Endothelial cell (in vitro differentiated cells): ENCODE data around the genes NTNG2 and AK8.

- PRO-cap = no peak
Observed at GRCh38 chr9:131997813-131998012, 82.0 kb downstream of the MED27 start.

GRCh38 chr9:132161862-132162223 is at the start of gene NTNG2:
Gene NTNG2 (plus strand): TSS chr9:132162058.
- PRO-cap = no peak

DNA sequence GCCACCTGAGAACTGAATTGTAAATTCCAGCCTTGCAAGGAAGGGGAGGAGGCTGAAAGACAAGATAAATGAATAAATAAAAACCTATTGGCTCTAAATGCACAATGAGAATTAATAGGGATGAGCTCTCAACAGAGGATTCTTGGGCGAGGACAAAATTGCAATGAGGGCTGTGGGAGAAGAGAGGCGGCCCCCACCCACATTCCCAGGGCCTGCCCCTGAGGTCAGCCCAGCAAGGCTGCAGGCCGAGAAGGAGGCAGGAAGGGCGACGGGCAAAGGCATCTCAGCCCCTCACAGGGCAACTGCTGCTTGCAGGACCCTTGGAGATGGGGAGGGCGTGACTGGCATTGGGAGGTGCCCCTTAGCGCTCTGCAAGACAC is 8.4 kb downstream of the NTNG2 start:
- PRO-cap = no peak

DNA sequence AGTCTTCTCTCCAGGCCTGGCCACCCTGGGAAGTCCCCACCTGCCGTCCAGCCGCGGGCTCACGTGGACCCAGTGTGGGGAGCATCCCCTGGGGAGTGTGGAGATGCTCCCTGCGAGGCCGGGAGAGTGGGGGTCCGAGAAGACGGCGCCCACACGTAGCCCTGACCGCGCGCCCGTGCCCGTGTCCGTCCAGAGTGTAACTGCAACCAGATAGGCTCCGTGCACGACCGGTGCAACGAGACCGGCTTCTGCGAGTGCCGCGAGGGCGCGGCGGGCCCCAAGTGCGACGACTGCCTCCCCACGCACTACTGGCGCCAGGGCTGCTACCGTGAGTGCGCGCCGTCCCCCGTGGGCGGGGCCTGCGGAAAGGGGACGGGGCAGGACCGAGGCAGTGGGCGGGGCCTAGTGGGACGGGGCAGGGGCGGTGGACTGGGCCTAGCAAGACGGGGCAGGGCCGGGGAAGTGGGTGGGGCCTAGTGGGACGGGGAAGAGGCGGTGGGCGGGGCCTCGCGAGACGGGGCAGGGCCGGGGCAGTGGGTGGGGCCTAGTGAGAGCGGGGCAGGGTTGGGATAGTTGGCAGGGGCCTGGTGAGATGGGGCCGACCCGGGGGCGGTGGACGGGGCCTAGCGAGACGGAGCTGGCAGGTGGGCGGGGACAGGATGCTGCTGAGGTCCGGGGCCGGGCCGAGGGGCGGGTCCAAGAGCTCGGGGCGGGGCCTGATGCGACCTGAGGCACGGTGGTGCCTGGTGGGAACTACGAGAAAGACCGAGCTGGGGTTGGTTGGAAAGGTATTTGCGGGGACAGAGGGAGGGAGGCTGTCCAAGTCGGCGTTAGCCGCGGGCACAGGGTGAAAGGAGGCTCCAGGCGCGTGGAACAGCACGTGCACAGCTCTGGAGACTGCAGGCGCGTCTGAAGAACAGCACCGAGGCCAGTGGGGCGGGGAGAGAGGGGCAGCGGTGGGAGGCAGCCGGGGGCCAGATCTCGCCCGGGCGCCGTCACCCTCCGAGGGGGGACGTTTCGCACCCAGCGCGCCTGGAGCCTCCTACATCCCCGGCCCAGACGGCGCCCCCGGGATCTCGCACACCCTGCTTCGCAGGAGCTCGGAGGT is 79.2 kb downstream of the NTNG2 start:
- PRO-cap = no peak

DNA sequence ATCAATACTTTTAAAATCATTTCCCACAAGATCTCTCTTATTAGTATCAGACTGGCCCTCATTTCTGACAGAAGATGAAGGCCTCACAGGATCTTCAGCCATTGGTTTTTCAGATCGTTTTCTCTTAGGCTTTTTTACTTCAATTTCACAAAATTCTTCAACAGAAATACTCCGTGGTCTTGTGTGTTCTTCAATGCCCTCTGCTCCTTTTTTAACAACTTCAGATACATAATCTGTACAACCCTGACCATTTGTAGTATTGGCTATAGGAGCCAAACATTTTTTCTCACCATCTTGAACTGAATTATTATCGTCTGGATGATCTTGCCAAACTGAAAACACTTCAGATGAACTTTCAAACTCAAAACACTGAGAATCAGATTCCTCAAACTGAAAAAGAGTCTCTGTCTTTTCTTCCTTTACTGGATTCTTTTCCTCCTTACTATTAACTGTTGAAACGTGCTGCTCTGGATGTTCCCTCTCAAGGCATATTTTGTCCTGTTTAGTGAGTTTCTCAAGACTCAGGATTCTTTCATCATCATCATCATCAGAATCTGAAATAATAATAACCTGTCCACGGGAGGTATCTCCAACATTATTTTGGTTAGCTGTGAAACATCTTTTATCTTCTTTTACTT is 26.7 kb downstream of the SETX start:
- PRO-cap = no peak

DNA sequence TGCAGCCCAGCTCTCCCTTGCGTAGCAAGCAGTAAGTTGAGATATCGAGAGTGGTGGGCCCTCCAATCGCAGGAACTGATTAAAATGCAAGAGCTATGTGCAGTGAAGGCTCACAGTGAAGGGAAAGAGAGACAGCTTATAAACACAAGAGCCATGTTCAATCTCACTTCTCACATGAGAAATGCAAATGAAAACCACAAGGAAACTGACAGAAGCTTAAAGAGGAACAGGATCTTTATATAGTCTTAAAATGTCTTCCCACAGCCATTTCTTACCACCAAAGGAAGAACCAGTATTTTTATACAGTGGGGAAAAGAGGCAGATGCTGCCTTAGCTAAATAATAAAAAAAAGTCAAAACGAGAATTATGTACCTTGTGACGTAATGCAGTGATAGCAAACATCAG is 24.6 kb downstream of the TTF1 start:
- PRO-cap = no peak

DNA sequence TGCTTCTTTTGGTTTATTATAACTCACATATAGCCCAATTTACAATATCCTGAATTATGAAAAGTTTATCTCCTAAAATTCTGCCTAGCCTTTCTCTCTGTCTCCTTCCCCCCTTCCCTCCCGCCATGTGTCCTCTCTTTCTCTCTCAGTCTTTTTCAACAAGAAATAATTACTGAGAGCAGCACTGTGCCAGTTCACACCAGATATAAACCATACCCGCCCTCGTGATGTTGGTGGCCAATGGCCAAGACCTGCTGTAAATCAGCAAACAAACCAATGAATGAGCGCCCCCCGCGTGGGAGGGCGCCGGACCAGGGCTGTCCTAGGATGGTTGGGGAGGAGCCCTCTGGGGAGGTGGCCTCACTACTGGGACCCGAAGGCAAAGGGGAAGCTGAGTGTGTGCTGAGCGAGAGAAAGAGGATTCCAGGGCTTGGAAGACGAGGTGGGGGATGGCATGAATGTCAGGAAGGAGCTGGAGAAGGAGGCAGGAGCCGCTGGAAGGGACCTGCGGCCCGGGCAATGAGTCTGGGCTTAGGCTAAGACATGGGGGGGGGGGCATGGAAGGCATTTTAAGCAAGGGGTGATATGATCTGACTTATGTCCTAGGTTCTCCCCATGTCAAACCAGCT is 51.2 kb upstream of the BARHL1 start:
- PRO-cap = no peak

DNA sequence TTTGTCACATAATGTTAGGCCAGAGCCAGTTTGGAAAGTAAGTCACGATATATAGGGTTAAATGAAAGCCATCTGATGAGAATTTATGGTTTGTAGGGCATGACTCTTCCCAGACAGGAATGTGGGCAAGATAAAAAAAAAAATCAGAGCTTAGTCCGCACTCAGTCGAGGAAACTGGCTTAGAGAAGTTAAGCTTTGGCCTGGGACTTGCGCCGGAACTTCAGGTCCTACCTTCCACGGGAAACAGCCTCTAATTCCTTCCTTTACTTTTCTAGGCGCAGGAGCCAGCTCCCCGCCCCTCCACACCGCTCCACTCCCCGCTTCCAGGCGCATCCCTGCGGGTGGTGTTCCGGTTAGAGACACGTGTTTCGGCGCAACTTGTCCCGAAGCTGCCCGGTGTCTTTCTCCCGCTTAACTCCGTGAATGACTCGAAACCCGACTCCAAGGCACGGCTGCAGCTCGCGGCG is 411 bp downstream of the DDX31 start:
- PRO-cap = bidirectional peak, plus-strand start outside the sequence, minus-strand start at position 245 of the sequence

DNA sequence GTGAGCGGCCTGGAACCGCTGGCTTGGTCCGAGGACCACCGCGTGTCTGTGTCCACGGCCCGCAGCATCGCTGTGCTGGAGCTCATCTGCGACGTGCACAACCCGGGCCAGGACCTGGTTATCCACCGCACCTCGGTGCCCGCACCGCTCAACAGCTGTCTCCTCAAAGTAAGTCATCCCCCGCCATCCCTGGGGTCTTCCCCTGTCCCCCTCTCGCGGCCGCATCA is 437 bp downstream of the GTF3C4 start:
- PRO-cap = no peak

- PRO-cap = no peak
Observed at GRCh38 chr9:132871093-132871910, 6.8 kb downstream of the AK8 start.

DNA sequence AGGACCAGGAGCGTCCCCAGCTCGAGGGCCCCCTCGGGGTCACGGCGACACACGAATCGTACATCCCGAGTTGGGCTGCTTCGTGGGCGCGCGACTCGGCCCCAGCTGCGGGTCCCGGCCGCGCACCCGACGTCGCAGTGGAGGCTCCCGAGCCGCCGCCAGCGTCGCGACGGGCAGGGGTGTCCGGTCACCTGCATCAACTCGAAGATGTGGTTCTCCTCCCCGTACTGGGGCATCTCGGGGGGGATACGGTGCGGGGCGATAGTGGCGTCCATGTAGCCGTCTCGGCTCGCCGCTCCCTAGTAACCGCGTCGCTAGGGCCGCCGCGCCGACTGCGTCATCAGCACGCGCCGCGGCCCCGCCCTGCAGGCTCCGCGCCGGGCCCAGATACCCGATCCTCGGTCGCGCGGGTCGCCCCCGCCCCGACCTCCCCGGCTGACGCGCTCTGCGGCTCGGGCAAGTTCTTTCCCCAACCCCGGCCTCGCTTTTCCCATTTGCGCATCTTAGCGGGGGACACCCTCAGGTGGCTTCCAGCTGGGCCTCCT is at the start of gene AK8:
TSS of gene AK8 (minus strand) at position 304 of the 545 bp plus-strand sequence.
- PRO-cap = bidirectional peak, plus-strand start at position 395 of the sequence, minus-strand start at position 304 of the sequence

GRCh38 chr9:132895097-132895981 is 16.6 kb downstream of the SPACA9 start:
- PRO-cap = no peak

DNA sequence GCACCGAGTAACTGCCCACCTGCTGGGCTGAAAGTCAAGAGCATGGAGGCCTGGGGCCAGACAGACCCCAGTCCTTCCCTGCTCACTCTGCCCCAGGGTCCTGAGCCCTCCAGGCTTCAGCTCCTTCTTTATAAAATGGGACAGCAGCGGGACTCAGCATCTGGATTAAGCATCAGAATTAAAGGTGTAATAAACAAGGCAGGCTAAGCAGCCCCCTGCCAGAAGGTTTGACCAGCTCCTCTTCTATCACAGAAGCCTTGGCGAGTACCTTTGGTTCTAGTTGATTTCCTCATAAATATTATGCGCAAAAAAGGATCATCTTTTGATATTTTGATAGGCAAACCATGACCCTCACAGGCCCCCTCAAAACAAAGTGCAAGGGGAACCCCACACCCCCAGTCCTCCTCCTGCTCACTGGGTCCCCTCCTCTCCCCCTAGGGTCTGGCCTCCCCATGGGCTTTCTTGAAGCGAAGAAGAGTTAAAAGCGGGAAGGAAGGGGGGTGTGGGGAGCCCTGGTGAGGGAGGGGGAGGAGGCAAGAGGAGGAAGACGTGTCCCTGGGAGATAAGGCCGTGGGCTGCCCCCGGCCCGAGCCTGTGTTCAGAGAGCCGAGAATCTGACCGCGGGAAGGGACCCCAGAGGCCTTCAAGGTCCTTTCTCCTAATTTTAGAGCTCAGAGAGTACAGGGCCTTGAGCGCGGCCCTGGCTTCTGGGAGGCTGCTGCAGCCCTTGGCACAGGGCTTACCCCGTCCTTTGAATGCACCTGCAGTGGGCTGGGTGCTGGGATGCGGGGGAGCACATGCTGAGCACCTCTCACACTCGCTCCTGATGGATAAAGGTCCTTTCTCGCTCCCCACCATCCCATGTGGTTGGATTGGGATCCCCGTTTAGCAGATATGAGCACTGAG is 5.6 kb downstream of the GFI1B start:
- PRO-cap = no peak

DNA sequence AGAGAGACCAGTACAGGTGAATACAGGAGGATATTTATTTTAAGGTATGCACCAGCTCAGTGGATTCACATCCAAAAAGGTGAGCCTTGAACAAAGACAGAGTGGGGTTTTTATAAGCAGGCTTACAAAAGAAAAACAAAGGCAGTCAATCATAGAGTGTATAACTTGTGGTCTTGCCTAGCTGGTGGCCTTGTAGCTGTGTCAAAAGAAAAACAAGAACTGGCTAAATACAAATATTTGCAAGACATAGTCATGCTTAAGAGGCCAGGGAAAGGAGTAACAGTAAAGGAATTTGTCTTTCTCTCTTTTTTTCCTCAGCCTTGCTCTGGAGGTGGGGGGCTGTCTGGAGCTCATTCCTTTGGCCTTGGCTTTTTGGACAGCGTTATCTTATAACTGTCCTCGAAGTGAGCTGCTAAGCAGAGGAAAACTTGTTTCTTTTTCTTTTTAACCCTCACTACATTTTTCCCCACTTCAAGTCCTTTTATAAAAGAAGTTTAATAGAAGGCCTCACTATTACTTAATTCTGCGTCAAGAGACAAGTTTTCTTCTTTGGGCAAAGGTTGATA is 14.1 kb downstream of the CEL start:
- PRO-cap = no peak

DNA sequence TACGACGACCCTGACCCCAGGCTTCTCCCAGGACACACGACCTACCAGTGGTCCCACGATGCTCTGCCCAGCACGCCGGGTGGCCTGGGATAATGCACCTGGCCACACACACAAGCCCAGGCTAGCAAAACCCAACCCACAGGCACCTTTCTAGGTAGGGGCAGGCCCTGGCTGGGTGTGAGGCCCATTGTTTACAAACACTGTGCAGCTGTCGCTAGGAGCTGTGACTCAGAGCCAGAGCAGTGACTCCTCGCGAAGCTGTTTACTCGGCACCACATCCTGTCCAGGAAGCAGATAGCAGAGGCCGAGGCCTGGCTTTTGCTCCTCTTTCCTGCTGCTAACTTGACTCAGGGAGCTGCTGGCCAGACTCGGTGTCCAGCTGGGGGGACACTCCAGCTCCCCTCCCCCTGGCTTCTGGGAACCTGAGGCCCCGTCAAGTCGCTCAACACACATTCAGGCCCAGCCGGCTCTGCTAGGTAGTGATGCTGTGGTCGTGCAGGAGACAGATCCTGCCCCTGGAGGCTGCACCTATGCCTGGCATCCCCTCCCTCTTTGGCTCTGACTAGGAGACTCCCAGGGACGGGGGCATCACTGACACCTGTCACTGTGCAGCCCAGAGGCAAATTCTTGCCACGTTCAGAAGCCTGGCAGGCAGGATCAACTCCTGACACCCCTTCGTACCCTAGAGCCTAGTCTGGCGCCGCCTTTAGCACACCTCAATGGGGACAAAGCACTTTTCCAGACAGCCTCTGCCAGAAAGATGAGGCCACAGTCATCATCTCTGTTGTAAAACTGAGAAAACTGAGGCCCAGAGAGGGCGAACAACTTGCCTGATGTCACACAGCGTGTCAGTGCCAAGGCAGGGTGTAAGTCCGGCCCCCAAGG is 12.9 kb upstream of the RALGDS start:
- PRO-cap = bidirectional peak, plus-strand start at position 328 of the sequence, minus-strand start at position 120 of the sequence; bidirectional peak, plus-strand start at position 450 of the sequence, minus-strand start at position 474 of the sequence

DNA sequence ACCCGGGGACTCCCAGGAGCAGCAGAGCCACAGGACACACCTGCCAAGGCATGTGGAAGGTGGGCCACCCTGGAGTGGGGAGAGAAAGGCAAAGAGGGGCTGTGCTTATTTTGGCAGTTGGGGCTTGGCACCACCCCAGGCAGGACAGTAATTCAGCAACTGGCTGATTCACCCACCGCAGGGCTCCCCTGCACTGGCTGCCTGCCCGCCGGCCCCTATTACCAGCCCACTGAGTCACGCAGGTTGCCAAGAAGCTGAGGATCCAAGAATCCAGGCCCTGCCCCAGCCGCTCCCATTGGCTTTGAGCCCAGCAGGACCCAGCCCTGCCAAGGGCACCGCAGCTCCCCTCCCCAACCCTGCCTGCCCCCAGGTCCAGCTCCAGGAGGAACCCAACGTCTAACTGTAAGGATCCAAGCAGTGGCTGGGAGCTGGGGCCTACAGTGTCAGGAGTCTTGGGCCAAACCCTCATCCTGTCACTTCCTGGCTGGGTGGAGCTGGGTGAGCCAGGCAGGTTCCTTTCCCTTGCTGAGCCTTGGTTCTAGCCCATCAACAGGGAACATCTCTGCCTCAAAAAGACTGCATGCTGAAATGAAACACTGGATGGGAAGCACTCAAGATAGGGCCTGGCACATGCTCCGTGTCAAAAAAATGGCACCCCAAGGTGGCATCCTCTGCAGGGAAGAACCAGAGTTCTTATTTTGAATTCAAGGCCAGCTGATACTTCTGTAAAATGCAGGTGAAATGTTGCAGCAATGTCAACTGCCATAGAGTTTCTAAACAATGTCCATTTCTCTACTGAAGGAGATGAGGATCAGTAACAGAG is 14.4 kb upstream of the RALGDS start:
- PRO-cap = unidirectional peak, minus-strand start at position 404 of the sequence

DNA sequence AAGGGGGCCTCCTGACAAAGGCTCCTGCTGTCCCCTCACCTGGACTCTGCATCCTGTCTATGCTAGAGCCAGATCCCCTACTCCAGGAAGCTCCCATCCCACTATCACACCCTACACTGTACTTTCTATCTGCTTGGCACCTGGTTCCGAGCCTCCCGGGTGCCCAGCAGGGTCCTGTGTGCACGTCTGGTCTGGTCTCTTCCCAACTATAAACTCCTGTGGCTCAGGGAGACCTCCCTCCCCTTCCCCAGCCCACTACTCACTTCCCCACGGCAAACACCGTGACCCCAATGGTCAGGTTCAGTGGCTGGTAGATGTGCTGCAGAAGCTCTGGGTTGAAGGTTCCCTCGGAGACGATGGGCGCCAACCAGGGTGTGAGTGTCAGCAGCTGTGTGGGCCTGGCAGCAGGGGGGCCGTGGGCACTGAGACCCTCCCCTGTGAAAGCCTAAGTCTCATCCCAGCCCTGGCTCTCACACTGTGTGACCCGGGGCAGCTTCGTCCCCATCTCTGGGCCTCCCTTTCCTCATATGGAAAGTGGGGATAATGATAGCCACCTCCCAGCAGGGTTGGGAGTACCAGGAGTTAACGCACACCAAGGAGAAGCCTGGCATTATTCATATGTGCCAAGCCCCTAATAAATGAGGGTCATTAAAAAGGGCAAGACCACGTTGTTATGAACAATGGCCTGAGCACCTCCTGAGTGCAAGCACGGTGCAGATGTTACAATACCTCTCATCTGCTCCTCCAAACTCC is 8.6 kb downstream of the GBGT1 start:
- PRO-cap = no peak

DNA sequence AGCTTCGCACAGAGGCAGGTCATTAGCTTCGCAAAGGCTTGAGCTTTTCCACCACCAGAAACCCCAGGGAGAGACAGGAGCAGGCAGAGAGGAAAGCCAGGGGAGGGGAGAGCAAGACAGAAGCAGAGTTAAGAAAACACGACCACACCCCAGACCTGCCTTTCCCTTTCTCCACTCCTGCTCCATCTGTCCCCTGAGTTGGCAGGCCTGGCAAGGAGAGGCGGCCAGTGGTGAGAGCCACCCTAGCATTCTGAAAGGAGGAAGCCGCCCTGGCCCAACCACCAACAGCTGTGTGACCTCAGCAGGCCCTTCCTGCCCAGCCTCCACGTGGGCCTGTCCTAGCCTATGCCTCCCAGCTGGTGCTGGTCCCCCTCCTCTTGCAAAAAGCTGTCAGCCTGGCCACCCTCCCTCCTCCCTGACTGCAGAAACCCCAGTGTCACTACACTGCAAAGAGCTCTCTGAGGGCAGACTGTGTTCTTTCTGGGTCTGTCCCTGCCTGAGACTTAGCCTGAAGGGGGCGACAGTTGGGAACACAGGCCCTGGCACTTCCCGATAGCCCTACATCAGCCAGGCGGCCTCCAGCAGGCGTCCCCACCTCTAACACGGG is 5.8 kb upstream of the SURF6 start:
- PRO-cap = no peak

DNA sequence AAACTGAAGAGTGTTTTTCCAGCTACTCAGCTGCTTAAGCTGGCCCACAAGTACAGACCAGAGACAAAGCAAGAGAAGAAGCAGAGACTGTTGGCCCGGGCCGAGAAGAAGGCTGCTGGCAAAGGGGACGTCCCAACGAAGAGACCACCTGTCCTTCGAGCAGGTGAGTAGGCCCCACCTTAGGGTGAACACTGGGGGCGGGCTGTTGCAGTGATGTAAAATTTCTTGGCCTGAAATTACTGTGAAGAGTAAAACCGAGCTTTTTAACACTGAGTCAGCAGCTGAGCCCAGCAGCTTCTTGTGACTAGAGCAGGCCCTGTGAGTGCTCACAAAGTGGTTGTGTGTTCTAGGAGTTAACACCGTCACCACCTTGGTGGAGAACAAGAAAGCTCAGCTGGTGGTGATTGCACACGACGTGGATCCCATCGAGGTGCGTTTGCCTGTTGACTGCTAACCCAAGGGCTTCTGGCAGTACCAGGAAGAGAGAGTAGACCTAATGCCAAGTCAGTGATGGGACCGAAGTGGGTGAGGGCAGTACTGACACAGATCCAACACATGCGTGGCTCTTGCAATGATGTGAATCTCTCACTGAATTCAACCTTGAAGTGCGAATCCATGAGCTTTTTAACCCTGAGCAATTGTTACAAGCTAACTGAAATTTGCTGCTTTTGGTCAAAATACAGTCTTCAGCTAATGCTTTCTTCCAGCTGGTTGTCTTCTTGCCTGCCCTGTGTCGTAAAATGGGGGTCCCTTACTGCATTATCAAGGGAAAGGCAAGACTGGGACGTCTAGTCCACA is 2.1 kb downstream of the RPL7A start:
- PRO-cap = no peak

DNA sequence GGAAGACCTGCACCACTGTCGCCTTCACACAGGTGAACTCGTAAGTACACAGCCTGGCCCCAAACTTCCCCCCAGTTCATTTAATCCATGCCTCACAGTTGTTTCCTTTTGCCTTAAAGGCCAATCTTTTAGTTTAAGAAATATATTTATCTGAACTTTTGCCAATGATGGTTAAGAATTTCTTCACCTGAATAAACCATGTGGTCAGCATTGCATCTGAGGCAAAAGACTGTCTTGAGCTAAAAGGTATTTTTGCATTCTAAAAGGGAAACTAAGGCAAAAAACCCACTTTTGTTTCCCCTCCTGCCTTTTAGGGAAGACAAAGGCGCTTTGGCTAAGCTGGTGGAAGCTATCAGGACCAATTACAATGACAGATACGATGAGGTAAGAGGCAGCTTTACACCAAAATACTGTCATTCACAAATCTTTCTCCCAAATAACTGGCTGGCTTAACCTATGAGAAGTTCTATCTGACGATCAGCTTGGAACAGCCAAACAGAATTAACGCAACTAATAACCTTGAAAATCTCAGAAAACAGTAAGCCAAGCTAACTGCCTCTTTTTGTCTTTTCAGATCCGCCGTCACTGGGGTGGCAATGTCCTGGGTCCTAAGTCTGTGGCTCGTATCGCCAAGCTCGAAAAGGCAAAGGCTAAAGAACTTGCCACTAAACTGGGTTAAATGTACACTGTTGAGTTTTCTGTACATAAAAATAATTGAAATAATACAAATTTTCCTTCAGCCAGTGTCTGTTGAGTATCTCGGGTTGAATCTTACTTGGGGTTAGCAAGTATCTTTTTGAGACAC is 2.9 kb downstream of the RPL7A start:
- PRO-cap = unidirectional peak, plus-strand start at position 160 of the sequence